ENCODE data around the gene AKAP13.

GRCh38 chr15:83323264-83323896, 38.9 kb upstream of the BNC1 start:
- PRO-cap = no peak

- PRO-cap = no peak
Observed at GRCh38 chr15:83605139-83605338, 48.9 kb upstream of the ADAMTSL3 start.

DNA sequence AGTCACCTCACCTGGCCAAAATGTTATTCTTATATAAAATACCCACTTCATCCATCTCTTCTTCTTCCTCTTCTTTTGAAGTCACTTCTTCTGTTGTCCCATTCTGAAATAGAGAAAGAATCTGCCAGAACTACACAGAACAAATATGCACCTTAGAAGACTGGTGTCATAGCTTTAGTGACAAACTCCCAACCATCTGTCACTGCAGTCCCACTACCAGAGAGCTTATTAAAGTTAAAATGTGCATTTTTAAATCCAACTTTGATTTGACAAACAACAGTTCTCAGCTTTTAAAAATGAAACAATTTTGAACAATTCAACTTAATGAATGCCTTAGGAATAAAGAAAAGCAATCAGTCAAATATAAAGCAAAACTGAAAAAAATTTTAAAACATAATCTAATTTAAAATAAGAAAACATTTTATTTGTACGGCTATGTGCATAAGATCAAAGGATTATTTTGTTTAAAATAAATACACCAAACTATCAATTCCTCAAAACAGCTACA, 54.6 kb upstream of the ZSCAN2 start:
- PRO-cap = no peak

DNA sequence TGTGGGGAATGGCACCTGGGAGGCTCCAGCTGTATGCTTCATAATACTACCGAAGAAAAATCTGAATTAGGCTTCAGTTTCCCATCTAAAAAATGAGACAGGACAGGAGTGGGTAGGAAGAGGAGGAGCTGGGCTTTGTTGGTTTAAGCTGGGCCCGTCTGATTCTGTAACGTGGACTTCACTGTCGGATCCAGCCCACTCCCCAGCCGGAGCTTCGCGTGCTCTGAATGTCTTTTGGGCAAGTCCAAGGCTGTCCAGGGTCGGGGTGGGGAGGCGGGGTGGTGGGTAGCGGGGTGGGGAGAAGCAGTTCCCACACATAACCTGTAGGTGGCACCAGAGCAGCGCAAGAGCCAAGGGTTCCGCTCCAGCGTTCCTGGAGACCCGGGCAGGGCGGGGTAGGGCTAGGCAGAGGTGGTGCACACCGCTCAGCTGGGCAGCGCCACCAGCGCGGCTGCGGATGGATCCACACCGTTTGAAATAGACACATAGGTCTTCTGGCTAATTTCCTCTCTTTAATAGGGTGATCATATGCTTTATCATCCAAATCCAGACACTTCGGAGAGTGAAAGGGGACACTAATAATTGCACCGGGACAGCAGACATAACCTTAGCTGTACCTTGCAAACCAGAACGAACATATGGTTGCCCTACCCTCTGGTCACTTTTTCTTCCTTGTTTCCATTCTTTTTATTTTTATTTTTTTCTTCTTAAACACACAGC, 12.8 kb upstream of the ZSCAN2 start:
- PRO-cap = no peak

GRCh38 chr15:84597865-84598937, 2.6 kb upstream of the ZSCAN2 start:
- PRO-cap = no peak

DNA sequence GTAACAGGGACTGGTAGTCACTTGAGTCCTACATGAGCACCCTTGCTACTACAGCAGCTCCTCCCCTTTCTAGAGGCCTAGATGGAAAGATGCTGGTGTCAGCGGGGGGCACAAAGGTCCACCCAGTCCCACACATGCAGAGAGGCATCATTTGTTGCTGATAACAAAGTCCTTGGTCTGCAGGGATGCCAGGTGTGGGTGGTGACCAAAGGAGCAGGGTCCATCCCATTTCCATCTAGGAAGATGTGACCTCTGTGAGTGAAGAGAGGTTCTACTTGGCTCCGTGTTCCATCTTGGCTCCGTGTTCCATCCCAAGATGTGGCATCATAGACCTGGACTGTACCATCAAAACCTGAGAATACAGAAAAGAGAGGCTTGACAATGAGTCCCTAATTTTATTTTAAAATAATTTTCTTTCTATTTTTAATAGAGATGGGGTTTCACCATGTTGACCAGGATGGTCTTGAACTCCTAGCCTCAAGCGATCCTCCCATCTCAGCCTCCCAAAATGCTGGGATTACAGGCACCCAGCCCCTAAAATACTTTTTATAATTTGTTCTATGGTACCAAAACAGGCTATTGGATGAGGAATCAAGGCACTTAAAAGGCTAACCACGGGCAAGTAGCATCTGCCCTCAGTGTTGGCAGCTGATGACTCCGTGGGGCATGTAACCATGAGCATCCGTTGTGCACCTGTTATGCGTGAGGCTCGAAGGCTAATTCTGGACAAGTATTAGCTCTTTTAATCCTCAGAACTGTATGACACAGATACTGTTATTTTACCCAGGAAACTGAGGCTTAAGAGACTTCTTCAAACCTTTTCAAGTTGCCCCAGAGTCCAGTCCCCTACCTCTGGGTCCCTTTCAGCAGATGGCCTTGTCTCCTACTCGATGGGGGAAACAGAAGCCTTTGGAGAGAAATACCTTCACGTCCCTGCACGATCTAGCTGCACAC, 10.4 kb downstream of the WDR73 start:
- PRO-cap = no peak

DNA sequence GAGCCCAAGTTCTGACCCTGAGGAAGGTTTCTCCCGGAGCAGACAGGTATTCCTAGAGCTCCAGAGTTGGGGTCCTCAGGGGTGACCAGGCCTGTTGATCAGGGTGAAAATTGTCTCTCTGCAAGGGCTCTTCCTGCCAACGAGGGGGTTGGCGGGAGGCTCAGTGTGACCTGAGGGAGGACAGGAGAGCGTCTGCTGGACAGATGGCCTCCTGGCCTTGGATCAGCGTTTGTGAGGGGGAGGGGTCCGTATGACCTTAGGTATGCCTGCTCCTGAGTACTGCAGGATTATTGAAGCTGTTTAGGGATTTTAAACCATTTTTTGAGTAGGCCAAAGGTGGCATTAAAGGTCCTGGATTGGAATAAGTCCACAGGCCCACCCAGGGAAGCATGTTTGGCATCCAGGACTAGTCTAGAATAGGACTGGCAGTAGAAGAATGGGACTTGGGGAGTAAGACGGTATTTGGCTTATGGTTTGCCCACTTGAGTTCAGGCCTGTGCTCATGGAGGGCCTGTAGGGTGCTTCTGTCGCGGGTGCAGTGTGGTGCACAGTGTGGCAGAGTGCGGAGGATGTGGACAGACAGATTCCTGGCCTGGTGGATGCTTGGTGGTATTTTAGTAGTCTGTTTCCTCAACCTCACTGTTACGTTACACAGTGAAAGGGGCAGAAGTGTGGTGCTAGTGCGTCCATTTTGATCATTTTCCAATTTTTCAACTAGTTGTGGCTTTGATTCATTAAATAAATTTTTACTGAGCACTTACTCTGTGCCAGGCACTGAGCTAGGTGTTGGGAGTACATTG, 963 bp downstream of the ZNF592 start:
- PRO-cap = unidirectional peak, minus-strand start at position 194 of the sequence

DNA sequence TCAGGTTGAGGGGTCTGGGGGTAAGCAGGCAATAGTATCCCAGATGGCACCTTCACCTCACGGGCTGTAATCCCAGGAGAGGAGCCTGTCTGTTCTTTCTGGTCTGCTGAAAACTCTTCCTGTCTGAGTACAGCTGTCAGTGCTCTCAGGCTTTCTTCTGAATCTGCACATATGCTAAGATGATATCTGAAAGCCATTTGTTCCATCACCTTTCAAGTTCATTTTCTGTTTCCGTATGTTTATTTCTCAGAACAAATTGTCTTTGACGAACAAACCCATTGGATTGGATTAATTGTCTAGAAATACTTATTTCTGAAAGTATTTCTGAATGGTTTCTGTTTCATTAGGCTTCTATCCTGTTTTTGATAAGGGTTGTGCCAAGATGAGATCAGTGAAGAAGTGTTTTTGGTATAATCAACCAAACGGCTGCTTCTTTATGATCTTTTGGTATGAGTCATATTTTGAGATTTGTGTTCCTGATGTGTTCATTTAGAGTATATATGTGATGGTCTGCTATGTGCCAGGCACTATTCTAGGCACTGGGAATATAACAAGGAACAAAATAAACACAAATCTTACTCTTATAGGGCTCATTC, 13.3 kb downstream of the ZNF592 start:
- PRO-cap = no peak

DNA sequence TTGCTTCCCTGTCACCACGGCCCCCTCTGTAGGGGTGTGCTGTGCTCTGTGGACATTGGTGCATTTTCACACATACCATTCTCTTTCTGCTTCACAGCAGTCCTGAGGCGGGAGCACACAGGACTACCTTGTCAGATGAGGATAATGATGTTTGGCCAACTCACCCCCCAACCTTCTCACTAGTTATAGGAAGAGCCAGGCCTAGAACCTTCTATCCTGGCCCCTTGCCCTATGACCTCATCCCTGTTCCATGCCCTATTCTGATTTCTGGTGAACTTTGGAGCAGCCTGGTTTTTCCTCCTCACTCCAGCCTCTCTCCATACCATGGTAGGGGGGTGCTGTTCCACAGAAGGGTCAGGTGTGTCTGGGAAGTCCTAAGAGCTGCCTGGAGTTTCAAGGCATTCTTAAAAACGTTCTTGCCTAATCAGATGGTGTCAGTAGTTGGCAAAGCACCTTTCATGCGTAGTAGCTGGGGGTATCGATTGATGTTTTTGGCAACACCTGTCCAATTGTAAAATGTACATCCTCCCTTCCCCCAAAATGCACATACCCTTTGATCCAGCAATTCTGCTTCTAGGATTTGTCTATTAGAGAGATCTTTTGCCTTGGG, 16.9 kb upstream of the ALPK3 start:
- PRO-cap = no peak

DNA sequence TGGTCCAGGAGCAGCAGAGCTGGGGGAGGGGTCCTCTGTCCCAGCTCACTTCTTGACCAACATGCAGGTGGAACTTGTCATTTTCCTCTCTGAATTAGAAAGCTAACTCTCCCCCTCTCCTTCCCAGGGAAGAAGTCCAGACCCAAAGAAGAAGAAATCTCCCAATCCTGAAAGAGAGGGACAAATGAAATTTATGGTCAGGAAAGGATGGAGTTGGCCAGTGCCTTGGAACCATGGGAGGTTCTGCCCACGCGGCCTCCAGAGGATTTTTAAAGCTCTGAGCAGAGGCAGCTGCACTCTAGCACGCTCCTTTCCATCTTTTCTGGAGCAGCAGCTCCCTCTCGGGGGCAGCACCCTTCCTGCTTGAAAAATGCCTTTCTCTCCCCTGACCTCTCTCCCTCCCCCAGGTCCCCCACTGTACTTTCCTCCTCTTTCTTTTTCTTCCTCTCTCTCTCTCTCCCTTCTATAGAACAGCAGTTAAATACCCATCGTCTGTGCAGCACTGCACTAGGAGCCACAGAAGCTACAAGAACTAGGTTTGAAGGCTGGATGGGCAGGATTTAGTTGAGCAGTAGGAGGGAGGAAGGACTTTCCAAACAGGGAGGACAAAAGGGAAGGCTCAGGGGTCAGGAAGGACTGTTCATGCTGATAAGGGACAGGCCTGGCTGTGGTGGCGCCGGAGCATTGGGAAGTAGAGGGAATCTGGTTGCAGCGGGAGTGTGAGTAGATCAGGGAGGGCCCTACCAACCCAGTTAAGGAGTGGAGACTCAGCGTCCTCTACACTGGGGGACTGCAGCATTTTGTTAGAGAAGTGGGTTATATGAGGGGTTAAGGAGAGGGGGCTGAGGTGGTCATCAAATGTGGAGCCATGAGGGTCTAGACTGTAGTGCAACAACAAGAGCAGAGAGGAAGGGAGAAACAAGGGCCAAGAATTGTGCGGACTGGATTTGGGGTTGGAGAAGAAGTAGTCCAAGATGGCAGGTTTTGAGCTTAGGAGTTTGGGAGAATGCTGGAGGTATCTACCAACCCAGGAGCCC, 4.5 kb downstream of the ALPK3 start:
- PRO-cap = unidirectional peak, minus-strand start at position 422 of the sequence

GRCh38 chr15:84859005-84859962, 25.2 kb upstream of the SLC28A1 start:
- PRO-cap = unidirectional peak, minus-strand start at chr15:84859264

DNA sequence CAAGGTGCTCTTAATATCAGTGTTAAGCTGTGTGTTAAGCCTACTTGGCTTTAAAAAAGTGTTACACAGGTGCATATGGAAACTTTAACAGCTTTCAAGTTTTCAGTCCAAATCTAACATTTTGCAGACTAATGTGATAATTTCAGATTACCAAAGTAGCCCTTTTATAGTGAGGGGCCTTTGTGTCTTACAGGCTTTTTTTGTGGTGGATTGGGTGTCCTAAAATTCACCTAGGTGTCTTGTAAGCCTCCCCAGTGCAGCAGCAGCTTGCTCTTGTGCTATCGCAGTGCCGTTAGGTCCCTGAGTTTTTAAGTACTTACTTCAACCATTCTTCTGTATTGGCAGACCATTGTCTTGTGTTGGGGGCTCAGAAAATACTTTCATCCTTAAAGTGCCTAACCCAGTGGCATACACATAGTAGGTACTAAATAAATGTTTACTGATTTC, 2.0 kb downstream of the PDE8A start:
- PRO-cap = no peak

GRCh38 chr15:85026098-85026535, 44.5 kb downstream of the PDE8A start:
- PRO-cap = no peak

GRCh38 chr15:85091870-85092470, 110.3 kb downstream of the PDE8A start:
- PRO-cap = no peak

DNA sequence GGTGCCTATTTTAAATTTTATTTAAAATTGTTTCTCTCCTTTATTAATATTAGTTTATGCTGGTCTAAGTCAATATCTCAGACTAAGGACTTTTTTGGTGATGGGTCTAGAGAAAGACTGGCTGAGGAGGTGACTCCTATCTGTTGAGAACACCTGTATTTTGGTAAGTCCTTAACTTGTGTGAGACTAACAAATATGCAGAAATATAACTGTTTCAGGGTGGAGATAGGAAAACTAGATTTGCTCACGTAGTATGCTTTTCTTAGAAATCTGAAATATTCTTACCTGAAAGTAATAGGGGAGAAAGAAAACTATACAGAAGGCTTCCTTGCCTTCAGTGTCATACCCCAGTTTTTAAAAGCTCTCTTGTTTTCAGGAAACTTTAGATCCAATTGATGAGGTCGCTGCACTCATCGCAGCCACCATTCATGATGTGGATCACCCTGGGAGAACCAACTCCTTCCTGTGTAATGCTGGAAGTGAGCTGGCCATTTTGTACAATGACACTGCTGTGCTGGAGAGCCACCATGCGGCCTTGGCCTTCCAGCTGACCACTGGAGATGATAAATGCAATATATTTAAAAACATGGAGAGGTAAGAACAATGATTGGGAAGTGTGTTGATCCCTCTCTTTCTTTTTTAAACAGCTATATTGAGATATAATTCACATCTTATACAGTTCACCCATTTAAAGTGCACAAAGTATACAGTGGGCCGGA, 138.9 kb downstream of the PDE8A start:
- PRO-cap = no peak

DNA sequence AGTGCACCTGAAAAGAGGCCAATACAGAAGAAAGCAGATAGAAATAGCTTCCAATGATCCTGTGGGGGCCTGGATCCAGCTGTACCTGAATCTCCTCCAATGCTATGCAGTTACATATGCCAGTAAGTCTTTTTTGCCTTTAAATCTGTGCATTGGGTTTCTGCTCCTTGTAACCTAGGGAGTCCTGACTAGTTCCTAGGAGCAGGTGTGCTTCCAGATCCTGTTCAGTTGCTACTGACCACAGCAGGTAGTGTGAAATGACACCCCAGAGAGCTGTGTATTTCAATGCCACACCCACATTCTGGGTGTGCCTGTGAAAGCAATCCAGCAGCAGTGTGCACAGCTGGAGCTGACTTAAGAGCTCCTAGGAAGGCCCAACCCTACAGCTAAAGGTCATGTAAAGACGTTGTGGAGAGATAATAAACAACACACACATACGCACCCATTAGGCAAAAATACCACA, 62.3 kb upstream of the AKAP13 start:
- PRO-cap = no peak

GRCh38 chr15:85380083-85380231, 446 bp upstream of the AKAP13 start:
- PRO-cap = no peak

DNA sequence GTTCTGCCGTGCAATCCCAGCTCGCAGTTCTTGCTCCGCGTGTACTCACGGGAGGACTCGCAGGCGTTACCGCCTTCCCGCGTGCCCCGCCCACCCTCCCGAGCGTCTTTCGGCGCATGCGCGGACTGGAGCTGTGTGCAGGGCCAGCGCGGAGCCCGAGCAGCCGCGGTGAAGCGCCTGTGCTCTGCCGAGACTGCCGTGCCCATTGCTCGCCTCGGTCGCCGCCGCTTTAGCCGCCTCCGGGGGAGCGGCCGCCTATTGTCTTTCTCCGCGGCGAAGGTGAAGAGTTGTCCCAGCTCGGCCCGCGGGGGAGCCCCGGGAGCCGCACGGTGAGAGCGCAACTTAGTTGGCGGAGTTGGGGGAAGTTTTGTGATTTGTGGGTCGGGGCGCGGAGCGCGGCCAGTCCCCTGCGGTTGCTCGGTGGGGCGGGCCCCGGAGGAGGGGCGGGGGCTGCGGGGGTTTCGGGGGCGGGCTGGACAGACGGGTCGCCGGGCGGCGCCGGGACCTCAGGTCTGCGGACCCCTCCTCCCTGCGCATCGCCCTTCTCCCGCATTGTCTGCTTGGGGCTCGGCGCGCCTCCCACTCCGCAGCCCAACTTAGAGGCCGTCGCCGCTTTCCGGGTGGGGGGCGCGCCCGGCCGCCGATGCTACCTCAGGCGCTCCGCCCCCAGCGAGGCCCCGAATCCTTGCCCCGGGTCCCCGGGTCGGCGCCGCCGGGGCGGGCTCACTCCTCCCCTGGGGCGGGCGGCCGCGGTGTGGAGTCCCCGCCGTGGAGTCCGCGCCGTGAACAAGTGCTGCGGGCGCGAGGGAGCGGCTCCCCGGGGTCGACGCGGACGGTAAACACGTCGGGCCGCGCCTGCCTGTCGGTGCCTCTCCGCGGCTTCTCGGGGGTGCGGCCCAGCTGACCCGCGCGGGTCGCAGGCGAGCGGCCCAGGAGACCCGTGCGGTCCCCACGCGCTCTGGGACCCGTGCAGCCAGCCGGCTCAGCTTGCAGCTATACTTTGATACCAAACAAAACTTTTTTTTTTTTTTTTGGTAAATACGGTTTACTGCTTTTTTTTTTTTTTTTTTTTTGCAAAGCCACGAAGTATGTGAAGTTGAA, at the start of gene AKAP13:
Gene AKAP13 (plus strand): TSS at position 134 of the 1,101 bp plus-strand sequence.
- PRO-cap = bidirectional peak, plus-strand start at position 136 of the sequence, minus-strand start outside the sequence; unidirectional peak, plus-strand start at position 370 of the sequence; unidirectional peak, plus-strand start at position 479 of the sequence; bidirectional peak, plus-strand start at position 844 of the sequence, minus-strand start at position 837 of the sequence

DNA sequence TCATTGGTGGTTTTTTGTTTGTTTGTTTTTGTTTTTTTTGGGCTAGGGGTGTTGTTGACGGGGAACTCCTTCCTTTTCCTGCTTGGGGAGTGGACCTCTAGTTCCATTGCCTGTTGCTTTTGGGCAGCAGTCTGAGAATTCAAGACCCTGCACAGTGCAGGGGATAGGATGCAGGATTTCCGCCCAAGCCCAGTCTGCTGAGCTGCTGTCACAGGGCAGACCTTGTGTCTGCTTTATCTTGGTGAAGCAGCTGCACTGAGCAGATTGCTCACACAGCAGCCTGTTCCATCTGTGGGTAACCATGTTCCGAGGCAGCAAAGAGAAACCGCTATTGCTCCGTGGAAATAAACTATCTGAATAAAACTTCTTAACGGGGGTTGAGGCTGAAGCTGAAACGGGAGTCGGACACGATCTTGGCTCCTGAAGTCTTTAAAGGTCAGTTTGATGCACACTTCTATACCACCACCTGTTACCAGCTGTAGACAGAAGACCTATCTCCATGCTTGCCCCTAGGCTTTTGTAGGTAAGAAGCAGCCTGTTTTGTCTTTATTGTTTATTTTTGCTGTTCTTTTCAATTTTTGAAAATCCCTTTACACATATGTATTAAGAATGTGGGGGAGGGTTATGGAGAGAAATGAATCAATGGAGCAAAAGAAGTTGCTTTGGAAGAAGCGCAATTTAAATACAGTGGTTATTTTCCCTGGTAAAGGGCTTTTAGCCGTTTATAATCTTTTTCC, 202.4 kb downstream of the AKAP13 start:
- PRO-cap = bidirectional peak, plus-strand start at position 192 of the sequence, minus-strand start at position 141 of the sequence; unidirectional peak, minus-strand start at position 431 of the sequence

GRCh38 chr15:85645544-85646127, 149.1 kb downstream of the KLHL25 start:
- PRO-cap = no peak